ENCODE data around the gene XRCC5.

- RRBS: no CpG with 5 or more reads among the region's 7 CpGs
Observed at GRCh38 chr2:216057579-216058383, 23.8 kb downstream of the PECR start.

DNA sequence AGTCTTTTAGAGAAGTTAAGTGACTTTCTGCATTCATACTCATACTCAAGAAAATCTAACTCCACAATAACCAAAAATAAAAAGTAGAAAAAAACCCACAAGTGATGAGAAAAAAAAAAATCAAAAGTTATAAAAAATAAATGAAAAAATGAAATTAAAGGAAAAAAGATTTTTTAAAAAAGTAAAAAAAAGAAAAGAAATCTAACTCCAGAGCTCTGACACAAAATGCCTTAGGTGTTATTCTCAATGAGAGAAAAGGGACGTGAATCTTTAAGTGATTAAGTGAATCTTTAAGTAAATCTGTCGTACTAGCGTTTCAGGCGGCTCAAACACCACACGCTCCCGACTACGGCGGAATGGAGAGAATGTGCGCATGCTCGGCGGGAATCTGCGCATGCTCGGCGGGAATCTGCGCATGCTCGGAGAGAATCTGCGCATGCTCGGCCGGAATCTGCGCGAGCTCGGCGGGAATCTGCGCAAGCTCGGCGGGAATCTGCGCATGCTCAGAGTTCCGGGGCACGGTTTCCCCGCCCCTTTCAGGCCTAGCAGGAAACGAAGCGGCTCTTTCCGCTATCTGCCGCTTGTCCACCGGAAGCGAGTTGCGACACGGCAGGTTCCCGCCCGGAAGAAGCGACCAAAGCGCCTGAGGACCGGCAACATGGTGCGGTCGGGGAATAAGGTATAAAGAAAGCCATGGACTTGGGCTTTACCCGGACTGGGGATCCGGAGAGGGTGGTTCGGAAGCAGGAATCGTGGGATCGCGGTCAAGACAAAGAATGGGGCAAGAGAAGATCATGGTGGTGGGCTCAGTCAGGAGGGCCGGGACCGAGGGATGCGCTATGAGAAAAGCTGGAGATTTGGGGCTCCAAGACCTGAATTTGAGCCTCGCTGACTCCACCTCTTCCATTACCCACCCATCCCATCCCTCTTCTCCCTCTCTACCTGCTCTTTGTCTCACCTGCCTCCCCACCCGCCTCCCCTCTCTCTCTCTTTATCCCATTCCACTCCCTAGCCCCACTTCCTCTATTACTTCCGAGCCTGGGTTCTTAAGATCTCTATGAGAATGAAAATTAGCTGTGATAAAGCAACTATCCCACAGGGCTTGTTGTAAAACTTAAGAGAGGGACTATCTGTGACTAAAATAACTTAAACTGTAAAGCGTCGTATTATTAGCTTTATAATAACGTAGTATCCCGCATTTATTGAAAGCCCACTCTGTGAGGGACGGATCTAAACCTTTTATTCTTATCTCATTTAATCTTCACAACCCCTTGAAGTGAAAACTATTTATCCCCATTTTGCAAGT is at the start of gene XRCC5:
Gene XRCC5 (plus strand): TSS at position 570 of the 1,306 bp plus-strand sequence.
- RRBS: 1% methylated on average over 24 of the region's 62 CpGs

- RRBS: no CpG with 5 or more reads among the region's 2 CpGs
Observed at GRCh38 chr2:216519353-216519582, 20.6 kb downstream of the RPL37A start.

- RRBS: no CpG with 5 or more reads among the region's 8 CpGs
Observed at GRCh38 chr2:216540737-216541529, 42.3 kb downstream of the RPL37A start.

DNA sequence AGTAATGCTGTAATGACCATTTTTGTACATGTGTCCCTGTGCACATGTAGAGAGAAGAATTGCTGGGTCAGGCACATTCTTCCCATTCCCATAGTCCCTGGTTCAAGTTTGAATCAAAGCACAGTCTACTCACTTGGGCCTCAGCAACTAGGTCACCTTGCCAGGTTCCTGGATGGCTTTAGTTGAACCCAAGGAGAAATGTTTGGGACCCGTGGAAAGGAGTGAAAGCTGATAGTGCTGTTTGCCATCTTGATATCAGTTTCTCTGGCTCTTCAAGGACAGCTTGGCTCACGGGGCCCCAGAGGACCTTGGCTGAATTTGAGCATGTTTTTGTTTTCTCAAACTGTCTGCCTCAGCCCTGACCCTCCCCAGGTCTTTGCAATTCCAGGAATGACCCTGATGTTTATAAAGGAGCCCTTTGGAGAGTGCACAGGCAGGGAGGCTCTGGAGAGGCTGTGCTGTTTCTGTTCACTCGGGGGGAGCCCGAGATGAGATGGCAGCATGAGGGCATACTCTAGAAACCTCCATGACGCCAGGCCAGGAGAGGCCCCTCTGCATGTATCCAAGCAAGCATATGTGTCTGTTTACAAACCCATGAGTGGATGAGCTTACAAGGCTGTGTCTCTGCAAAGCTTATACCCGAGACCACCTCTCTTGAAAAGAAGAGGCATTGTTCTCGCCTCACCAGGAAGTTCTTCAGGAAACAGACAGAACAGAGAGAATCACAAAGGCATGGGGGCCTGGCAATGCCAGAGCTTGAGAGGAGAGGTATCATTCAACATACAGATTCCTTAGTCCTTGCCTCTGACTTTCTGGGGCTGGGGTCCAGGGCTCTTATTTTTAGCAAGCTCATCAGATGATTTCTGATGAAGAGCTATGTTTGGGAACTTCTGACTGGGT is 16.4 kb downstream of the IGFBP2 start:
- RRBS: no CpG with 5 or more reads among the region's 7 CpGs

GRCh38 chr2:216650569-216651574 is 17.7 kb downstream of the IGFBP2 start:
- RRBS: no CpG with 5 or more reads among the region's 7 CpGs

GRCh38 chr2:216920560-216921022 is 60.7 kb upstream of the TNP1 start:
- RRBS: no CpG with 5 or more reads among the region's 10 CpGs

GRCh38 chr2:217186717-217187342 is 327.0 kb upstream of the TNP1 start:
- RRBS: no CpG with 5 or more reads among the region's 2 CpGs

DNA sequence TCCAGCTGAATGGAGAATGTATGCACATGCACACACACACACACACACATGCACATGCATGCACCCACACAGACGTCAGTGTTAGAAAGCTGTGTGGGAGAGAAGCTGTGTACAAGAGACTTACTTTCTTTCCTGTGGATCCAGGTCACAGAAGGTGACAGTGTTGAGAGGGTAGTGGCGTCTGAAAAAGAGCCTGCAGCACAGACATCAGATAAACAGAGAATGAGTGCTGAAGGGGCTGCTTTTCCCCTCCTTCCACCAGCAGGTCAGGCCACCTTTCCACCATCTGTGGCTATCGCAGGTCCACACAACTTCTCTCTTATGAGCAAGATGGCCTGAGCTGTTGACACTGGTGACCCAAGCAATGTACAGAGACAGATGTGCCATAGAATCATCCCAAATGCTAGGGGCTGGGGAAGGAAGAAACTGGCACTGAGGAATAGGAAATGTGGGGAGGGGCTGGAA is 194.3 kb downstream of the TNS1 start:
- RRBS: no CpG with 5 or more reads among the region's 3 CpGs

GRCh38 chr2:217813023-217814036 is 189.5 kb downstream of the TNS1 start:
- RRBS: no CpG with 5 or more reads among the region's 25 CpGs

DNA sequence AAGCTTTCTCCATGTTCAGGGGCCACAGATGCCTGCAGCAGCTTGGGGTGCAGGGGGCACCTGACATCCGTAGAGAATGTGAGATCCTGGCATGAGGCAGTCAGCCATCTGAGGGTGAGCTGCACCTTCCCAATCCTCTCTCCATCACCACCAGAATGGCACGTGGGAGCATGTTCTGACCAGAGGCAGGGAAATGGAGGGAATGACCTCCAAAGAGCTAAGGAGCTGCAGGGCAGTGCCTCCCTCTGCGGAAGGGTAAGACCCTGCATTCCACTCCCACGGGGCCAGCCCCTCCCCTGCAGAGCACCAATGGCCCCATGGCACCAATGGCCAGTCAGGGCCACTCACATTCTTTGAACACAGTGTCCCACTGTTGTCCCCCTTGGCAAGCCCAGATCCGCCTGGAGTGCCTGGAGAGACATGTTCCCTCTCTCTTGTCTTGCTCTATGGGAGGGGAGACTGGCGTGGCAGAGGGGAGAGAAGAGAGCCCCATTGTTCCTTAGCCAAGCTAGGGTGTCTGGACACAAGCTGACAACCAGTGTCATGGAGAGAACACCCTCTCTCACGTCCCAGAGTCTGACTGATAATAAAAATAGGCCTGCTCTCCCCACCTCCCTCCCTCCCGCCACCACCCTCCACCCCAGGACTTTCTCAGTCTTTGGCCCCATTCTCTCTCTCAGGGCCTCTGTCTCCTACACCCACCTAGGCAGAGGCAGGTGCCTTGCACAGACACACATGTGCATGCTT is 164.3 kb downstream of the TNS1 start:
- RRBS: no CpG with 5 or more reads among the region's 8 CpGs

DNA sequence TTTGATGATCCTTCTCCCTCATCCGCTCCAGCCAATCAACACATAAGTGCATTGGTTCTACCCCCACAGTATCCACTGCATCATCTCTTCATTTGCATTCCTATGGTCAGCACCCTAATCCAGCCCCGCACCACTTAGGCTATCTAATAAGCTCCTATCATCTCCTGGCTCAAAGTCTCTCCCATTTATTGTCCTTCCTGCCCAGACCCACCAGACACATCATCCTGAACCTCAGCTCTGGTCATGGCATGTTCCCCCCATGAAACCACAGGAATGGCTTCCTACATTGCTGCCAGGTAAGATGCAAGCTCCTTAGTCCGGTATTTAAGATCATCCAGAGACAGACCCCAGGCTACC is 158.7 kb downstream of the TNS1 start:
- RRBS: no CpG with 5 or more reads among the region's 3 CpGs

DNA sequence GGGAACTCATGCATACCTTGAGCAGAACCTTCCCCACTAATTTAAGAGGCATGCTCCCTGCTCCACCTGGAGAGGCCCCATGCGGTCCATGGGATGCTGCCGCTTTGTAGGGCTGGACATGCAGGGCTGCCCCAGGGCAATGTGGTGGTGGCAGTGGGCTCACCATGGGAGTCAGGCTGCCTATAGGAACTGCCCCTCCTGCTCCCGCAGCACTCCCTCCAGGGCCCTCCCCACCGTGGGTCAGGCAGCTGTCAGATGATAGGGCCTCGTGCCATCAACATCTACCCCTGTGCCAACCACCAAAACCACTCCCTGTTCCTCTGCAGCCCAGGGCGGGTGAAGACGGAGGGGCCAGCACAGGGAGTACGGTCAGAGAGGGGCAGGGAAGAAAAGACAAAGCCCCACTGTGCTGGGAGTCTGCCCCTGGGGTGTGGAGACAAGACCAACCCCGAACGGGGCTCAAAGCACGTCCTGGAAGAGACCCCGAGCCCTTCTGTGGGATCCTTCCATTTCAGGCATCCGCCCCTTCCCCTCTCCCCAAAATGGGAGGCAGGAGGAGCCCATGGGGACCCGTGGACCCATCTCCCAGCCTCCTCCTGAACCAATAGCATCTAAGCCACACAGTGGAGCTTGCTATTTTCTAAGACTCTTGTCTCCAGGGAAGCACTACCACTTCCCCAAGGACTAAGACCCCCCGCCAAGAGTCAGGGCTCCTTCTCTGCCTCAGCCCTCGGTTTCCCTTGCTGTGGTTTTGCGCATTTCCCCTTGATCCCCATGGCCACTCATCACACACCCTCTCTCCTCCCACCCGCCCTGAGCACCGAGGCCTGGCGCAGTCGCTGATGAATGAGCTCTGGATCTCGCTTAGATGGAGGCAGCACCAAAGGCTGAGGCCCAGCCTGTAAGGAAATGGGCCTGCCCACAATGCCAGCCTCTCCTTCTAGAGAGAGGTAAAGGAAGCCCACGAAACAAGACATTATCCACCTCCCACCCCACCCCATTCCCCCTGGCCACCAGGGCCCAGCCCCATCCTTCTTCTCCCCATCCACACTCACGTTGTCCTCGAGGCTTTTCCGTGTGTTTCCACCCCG is 97.2 kb downstream of the TNS1 start:
- RRBS: no CpG with 5 or more reads among the region's 27 CpGs

DNA sequence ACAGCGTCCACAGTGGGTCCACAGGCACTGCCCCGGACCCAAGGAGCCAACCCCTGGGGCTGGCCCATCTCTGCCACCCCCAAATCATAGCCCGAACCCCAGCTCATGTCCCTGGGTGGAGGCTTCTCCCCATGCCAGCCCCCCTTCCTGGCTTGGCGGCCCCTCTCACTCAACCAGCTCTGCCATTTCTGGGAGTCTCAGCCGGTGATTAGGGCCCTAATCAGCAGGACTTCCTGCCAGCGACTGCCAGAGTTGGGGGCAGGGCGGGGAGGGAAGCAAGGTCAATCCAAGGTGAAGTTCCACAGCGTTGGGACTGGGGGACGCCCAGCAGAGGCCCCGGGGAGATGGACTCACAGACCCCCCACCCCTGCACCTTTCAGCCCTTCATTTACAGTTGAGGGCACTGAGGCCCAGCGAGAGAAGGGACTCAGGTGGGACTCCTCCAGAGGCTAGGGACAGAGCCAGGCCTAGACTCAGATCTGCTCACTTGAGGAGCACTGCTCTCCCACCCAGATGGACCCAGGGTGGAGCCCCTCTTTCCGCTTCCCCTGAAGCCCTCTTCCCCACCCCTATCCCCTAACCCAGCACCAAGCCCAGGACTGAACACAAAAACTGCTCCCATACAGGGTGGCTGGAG is 65.3 kb downstream of the TNS1 start:
- RRBS: no CpG with 5 or more reads among the region's 12 CpGs

DNA sequence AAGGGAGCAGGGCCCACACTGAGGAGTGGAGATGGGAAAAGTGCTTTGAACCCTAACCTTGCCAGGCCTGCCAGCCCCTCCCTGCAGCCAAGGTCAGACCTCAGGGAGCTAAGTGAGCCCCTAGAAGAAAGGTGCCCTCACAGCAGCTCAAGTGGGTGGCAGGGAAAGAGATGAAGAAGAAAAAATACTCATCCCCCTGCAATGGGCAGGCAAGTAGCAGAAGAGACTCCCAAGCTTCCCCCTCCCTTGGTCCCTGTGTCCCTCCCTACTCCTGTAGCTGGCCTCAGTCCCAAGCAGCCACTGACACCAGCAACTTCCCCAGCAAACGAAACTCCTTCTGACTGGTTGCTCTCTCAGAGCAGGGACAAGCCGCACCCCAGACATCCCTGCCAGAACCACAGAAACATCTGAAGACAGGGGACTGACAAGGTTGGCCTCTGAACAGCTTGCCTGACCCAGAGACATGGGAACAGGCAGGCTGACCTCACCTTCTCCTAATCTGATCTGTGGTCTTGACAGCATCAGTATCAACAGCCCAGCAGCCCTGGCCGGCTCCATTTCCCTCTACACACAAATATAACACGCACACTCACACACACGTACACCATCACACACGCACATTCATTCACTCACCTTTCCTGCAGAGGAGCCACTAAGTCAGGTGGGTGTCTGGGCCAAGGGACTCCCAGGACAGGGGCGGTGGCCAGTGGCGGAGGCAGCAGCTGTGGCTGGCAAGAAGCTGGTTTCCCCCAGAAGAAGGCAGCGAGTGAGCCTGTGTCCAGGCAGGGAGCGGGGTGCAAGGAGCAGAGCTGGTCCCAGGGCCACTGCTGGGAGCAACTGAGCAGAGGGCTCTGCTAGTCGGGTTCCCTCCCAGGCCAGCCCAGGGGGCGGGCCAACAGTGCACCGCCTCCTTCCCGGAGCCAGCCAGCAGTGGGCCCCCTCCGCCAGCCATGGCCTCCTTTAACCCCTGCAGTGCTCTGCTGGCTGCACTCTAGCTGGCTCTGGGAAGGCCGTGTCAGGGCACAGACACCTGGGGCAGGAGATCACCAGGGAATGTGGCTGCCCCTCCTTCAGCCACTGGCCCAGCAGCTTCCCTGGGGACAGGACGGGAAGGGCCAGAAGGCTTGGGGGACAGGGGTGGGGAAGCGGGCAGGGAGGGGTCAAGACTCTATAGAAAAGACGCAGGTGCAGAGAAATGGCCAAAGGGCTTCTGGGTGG is 59.2 kb downstream of the TNS1 start:
- RRBS: no CpG with 5 or more reads among the region's 19 CpGs

- RRBS: no CpG with 5 or more reads among the region's 3 CpGs
Observed at GRCh38 chr2:217964949-217965209, 37.9 kb downstream of the TNS1 start.

- RRBS: no CpG with 5 or more reads among the region's 3 CpGs
Observed at GRCh38 chr2:217993834-217994219, 9.0 kb downstream of the TNS1 start.

- RRBS: no CpG with 5 or more reads among the region's 7 CpGs
Observed at GRCh38 chr2:218031488-218032051, 28.8 kb upstream of the TNS1 start.

GRCh38 chr2:218230804-218231355 is 13.9 kb downstream of the ARPC2 start:
- RRBS: no CpG with 5 or more reads among the region's 2 CpGs

Data from cardiac fibroblast (primary cell).